Spinal cord (tissue), 3 donors: ENCODE measurements around a stretch of chr1.

DNA sequence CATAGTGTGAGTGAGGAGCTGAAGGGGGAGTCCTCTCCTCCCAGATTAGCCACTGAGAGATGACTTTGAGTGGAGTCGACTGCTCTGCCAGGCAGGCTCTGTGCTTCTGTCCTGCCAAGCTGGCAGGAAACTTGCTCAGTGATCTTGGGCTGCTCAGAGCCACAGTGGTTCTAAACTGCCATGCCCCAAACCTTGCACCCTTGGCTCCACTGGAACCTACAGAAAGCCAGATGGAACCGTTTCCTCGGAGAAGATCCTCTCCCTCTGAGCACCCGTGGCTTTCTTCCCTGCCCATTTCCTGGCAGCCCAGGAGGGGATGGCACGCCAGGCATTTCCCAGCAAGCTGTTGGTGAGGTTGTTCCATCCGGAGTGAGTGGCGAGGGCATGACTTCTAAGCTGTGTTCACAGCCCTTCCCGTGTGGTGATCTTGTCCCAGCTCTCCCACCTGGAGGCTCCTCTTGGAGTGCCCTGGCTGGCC lies 126.0 kb upstream of the VAMP3 start:
- PRO-cap = no peak
- RAMPAGE, long total RNA = no peak

DNA sequence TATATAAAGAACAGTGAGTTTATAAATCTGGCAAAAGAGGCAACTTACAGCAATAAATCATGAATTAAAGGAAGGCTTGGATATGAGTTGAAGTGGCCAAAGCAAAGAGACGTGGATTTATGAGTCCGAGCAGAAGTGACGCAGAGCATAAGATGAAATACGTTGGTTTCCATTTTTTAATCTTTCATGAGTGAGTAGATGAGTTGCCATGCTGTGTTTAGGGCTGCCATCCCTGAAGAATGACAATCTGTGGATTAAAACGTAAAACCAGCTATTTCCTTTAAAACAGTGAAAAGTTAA lies 344 bp upstream of the UTS2 start:
- PRO-cap = no peak
- RAMPAGE, long total RNA = no peak

GRCh38 chr1:7960065-7960652 lies 1.4 kb upstream of the PARK7 start:
- PRO-cap = no peak
- RAMPAGE, long total RNA = no peak

GRCh38 chr1:8021323-8022398 lies 4.4 kb downstream of the ERRFI1 start:
- PRO-cap = no peak
- RAMPAGE, long total RNA = no peak

GRCh38 chr1:8241540-8241985 lies 76.4 kb upstream of the SLC45A1 start:
- PRO-cap = no peak
- RAMPAGE, long total RNA = no peak

GRCh38 chr1:8257619-8258000 lies 60.3 kb upstream of the SLC45A1 start:
- PRO-cap = no peak
- RAMPAGE, long total RNA = no peak

DNA sequence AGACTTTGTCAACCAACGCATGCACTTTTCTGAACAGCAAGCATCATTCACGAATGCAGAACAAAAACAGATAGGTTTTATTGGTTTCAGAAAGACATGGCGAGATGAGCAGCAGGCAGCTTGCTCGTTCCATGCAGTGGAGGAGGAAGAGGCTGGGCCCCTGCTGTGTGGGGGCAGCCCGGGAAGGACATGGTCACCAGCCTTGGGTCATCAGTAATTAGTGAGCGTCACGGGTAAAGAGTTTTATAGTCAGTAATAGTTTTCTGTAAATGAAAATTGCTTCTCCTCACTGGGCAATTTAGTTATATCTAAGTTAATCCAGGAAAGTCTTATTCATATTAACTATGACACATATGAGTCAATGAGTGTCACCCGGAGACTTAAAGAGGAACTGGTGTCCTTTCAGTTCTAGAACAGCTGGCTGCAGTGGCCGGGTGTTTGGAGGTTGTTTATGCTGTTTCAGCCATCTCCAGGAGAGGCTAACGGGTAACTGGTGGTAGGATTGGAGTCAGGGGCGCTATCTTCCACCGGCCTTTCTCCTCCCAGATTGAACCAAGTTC lies 34.8 kb upstream of the SLC45A1 start:
- PRO-cap = no peak
- RAMPAGE, long total RNA = no peak

- PRO-cap = no peak
- RAMPAGE, long total RNA = no peak
These were observed 24.7 kb upstream of the SLC45A1 start for GRCh38 chr1:8293323-8293568.

DNA sequence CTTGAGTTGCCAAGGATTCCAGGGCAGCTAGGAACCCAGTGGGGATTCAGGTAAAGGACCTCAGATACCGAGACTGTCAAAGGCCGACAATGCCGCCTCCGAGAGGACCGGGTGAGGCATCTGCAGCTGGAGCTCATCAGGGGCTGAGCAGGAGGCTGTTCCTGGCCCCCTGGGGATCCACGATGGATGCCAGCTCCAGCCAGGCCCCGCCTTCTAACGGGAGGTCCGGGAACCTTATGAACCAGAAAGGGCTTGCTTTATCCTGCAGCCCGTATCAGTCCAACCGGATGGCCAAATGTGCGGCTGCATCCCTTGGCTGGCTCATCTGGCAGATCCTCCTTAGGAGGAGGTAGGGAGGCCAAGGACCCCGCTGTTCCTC lies 32.0 kb downstream of the SLC45A1 start:
- PRO-cap = no peak
- RAMPAGE, long total RNA = no peak

- PRO-cap = no peak
- RAMPAGE, long total RNA = no peak
These were observed 46.7 kb downstream of the SLC45A1 start for GRCh38 chr1:8364463-8365097.

- PRO-cap = no peak
- RAMPAGE, long total RNA = no peak
These were observed 53.2 kb downstream of the SLC45A1 start for GRCh38 chr1:8370885-8371658.

- PRO-cap = no peak
- RAMPAGE, long total RNA = no peak
These were observed 60.2 kb downstream of the SLC45A1 start for GRCh38 chr1:8378166-8378449.

GRCh38 chr1:8390173-8390537 lies 72.2 kb downstream of the SLC45A1 start:
- PRO-cap = no peak
- RAMPAGE, long total RNA = no peak

GRCh38 chr1:8395996-8396663 lies 78.2 kb downstream of the SLC45A1 start:
- PRO-cap = no peak
- RAMPAGE, long total RNA = no peak

DNA sequence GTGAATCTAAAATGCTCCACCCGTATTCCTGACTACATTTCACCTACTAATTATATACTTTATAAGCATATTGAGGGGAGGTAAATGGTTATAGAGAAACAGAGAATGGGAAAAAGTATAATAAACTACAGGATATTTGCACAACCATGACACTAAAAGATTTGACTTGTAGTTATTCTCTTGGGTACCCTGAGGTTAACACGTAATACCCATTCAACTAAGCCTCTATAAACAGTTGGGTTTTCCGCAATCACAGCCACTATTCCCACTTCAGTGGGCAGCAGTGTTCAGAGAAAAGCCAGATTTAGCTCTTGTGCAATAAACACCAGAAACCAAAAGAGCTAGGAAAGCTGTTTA lies 101.1 kb downstream of the SLC45A1 start:
- PRO-cap = no peak
- RAMPAGE, long total RNA = no peak

GRCh38 chr1:8424552-8425259 lies 106.8 kb downstream of the SLC45A1 start:
- PRO-cap = no peak
- RAMPAGE, long total RNA = no peak

- PRO-cap = no peak
- RAMPAGE, long total RNA = no peak
These were observed 120.5 kb downstream of the SLC45A1 start for GRCh38 chr1:8438422-8438841.

- PRO-cap = no peak
- RAMPAGE, long total RNA = no peak
These were observed 229.7 kb downstream of the RERE start for GRCh38 chr1:8587554-8588267.

- PRO-cap = no peak
- RAMPAGE, long total RNA = no peak
These were observed 462 bp upstream of the RERE start for GRCh38 chr1:8817825-8818378.

GRCh38 chr1:8863828-8864342 lies 14.6 kb downstream of the ENO1 start:
- PRO-cap = no peak
- RAMPAGE, long total RNA = no peak